Diencephalon (tissue), 2 donors: ENCODE results near the genes ASMT and MXRA5.

DNA sequence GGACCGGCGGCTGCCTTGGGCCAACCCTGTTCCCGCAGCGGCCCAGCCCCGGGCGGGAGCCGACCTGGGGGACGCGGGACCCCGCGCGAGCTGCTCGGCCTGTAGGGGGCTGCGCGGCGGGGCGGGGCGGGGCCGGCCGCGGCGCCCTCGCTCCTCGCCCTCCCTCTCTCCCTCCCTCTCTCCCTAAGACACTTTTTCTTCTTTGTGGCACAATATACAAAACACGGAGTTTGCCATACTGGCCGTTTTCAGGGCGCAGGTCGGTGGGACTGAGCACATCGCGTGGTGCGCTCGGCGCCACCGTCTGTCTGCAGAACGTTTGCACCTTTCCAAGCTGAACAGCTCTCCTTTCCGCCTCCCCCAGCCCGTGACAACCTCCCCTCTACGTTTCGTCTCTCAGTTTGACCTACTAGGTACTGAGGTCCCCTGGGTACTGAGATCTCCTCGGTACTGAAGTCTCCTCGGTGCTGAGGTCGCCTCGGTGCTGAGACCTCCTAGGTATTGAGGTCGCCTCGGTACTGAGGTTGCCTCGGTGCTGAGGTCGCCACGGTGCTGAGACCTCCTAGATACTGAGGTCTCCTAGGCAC, 261.2 kb upstream of the PLCXD1 start:
- RAMPAGE, long total RNA, result no peak

DNA sequence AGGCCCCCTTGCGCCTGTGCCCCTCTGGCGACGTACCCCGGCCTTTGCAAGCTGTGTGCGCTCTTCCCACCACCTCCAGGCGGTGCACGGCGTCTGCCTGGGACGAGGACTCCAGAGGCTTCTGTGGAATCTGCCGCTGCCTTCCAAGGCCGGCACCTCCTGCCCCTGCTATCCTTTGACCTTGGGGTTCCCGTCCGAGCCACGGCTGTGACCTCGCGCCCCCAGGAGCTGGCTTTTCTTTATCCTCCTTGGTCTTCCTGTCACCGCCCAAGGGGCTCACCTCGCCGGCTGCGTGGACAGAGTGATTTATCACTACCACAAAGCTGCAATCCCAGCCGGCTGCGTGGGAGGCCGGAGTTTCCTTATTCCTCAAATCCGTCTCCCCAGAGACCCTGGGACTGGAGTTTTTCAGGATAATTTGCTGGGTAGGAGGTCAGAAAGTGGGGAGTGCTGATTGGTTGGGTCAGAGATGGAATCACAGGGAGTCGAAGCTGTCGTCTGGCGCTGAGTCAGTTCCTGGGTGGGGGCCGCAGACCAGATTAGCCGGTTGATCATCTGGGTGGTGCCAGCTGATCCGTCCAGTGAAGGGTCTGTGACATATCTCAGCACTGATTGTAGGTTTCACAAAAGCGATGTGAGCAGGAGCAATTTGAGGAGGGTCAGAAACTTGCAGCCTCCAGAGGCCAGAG, 19.8 kb upstream of the PLCXD1 start:
- RAMPAGE, long total RNA, result no peak

DNA sequence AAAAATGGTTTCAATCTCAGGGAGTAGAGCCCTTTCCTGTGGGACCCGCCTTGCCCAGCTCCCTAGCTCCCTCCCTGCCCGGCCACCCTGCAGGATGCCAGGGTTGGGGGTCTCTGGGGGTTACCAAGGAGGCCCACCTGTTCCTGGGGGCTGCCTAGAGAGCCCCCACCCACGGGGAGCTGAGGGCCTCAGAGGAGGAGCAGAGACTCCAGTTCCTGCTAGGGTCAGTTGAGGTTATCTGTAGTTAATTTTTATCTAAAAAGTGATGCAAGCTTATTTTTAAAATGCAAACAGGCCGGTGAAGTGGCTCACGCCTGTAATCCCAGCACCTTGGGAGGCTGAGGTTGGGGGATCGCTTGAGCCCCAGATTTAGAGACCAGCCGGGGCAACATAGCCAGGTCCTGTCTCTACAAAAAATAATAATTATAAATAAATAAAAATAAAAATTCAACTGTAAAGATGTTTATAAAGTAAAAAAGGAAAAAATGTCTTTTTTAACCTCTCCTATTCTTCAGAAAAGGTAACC, 18.6 kb upstream of the PLCXD1 start:
- RAMPAGE, long total RNA, result no peak

DNA sequence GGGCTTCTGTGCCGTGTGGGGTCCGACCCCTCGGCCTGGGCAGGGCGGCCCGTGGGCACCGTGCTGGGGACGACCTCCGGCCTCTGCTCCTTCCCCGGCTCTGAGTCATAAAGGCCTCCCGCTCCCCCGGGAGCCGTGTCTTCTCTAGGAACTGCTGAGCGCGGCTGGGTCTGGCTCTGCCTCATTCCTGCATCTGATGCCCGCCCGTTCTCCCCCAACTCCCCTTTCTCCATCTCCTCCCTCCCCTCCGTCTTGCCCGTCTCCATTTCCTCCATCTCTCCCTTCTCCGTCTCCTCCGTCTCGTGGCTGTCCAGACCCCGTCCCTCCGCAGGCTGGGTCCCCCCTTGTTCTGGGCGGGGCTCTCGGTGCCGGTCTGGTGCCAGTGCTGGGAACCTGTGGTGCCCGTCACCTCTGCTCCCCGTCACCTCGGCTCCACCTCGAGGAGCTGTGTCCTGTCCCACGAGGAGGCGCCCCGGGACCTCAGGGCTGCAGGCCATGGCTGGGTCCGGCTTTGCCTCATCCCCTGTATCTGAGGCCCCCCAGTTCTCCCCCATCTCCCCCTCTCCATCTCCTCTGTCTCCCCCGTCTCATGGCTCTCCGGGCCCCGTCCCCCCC, 13.0 kb upstream of the GTPBP6 start:
- RAMPAGE, long total RNA, result no peak

GRCh38 chrX:341128-341745, 22.6 kb upstream of the GTPBP6 start:
- RAMPAGE, long total RNA, result no peak

DNA sequence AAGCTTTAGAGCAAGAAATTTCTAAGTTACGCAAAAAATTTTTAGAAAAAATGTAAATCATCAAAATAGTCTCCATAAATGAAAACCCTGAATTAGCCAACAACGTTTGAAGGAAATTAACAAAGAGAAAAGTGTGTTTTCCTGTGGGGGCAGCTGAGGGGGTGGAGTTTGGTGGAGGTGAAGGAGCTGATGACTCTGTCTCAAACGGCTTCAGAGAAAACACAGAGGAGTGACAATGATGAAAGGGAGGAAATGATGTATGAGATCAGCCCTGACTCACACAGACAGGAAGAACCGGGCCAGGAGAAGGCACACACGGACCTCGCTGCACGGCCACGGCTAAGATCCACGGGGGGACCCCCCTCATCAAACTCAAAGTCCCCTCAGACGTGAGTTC, 29.1 kb downstream of the PPP2R3B start:
- RAMPAGE, long total RNA, result no peak

GRCh38 chrX:1380039-1381194, 11.5 kb downstream of the SLC25A6 start:
- RAMPAGE, long total RNA, result no peak

- RAMPAGE, long total RNA, result no peak
These were observed 2.1 kb downstream of the SLC25A6 start for GRCh38 chrX:1389733-1390289.

- RAMPAGE, long total RNA, result no peak
These were observed 14.9 kb upstream of the SLC25A6 start for GRCh38 chrX:1406373-1407631.

DNA sequence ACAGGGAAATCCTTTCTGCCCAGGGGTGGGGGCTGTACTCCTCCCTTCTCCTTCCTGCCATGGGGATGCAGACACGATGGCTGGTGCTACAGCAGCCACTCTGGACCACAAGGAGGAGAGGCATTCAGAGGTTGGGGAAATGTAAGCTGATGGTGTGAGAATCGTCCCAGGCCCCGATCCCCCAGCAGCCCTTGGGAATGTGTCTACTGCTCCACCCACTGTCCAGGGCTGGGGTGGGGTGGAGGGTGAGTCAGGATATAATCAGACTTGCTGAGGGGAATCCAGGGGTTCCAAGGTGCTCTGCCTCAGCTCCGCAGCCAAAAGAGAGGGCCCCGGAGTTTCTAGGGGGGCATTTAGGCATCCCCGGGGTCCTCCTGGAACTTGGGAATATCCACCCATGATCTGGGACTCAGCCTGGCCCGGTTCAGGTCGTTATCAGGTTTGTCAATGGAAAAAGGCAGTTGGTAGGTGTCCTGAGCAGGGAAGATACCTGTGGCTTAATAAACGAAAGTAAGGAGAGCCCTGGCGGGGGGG, 26.6 kb upstream of the SLC25A6 start:
- RAMPAGE, long total RNA, result no peak

GRCh38 chrX:1593681-1594668, 2.6 kb downstream of the AKAP17A start:
- RAMPAGE, long total RNA, result no peak

GRCh38 chrX:1614817-1615265, at the start of gene ASMT:
Gene ASMT, plus strand, starts transcription at chrX:1615059.
- RAMPAGE, long total RNA, result no peak

DNA sequence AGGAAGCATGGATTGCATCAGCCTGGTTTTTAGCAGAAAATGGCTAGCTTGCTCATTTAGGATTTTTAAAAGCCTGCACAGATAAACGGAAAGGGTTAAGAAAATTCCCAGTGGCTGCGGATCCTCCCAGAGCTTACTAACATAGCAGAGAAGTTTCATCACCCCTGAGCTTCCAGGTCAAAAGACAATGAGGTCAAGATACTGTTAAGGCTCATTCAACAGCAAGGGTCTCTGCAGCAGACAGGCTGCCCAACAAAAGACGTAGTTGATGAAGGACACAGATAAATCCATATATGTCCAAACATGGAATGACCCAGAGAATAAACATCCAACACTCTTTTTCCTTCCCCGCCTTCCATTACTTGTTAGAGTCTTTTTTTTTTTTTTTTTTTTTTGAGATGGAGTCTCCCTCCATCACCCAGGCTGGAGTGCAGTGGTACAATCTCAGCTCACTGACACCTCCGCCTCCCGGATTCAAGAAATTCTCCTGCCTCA, 220.3 kb downstream of the ASMT start:
- RAMPAGE, long total RNA, result no peak

- RAMPAGE, long total RNA, result no peak
These were observed 315.8 kb downstream of the DHRSX start for GRCh38 chrX:2184526-2185732.

- RAMPAGE, long total RNA, result no peak
These were observed 307.3 kb downstream of the DHRSX start for GRCh38 chrX:2193454-2193938.

- RAMPAGE, long total RNA, result no peak
These were observed 36.8 kb downstream of the DHRSX start for GRCh38 chrX:2463911-2464358.

DNA sequence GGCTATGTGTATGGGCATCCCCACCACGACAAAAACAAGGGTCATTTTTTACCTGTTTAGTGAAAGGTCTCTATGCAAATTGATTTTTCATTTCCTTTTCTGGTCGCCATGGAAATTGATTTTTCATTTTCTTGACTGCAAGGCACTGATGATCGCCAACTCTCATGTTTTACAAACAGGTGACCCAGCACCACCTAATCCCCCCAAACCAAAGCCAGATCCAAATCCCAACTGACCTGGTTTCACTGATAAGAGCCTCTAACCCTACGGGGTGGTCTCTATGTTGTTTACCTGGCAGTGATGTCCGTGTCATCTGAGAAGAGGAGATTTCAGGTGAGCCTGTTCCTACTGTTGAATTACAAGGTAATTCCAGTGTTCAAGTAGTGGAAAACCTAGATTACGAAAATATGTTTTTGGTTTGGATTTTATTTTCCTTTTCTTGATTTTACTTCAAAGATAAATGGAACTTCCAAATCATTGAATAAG, 75.4 kb upstream of the CD99 start:
- RAMPAGE, long total RNA, result no peak

DNA sequence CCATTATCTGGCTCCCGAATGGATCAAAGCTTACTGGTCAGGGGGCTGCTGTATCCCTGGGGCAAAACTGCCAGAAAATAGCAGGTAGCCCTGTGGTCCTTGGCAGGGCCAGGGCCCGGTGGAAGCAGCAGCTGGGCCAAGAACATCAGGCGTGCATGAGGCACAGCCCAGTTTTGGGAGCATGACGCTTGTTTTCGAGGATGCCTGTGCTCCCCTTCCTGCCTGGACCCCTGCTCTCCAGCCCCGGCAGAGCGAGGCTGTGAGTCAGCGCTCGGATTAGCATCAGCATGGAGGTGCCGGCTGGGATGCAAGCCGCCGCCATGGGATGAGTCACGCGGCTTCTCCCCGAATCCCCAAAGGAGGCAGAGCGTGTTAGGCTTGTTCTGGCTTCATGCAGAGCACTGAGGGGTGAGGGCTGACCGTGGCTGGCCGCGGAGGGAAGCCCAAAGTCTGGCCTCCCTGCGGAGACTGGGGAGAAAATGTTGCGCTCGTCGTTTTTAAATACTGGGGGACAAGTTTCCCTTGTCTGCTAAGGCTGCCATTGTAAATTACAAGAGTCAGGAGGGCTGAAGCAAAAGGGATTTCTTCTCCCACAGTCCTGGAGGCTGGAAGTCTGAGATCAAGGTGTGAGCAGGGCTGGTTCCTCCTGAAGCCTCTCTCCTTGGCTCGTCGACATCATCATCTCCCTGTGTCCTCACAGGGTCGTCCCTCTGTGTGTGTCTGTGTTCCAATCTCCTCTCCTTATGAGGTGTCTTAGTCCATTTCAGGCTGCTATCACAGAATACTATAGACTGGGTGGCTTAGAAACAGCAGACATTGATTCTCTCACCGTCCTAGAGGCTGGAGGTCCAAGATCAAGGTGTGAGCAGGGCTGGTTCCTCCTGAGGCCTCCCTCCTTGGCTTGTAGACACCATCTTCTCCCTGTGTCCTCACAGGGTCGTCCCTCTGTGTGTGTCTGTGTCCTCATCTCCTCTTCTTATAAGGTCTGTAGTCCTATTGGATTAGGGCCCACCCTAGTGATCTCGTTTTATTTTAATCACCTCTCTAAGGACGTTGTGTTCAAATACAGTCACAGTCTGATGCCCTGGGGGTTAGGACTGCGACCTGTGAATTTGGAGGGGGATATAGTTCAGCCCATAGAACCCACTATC, 23.6 kb upstream of the GYG2 start:
- RAMPAGE, long total RNA, result no peak

GRCh38 chrX:3271788-3272370, 74.6 kb downstream of the MXRA5 start:
- RAMPAGE, long total RNA, result no peak

GRCh38 chrX:3346331-3347366, at the start of gene MXRA5:
Gene MXRA5, minus strand, starts transcription at chrX:3346652.
- RAMPAGE, long total RNA, result no peak